ENCODE data around the genes ATP5MJ and C14orf180.

DNA sequence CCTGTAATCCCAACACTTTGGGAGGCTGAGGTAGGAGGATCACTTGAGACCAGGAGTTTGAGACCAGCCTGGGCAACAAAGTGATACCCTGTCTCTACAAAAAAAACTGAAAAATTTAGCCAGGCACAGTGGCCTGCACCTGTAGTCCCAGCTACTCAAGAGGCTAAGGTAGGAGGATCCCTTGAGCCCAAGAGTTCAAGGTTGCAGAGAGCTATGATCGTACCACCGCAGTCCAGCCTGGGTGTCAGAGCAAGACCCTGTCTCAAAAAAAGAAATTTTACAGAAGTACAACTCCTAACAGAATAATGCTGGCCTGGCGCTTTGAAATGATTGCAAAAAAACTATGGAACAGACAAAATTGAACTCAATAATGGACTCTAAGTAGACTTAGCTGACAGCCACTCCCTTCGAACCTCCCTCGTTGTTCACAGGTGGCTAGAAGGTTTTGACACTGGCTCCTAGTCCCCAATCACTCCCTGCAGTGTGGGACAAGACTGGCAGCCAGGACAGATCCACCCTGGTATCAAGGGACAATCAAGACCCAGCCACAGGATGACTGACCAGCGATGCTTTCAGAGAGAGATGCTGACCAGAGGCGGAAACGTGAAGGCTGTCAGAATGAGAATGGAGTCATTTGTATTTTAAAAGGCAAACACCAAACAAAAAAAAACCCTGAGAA lies 12.8 kb downstream of the EIF5 start:
- RRBS = no CpG with 5 or more reads among the region's 8 CpGs

DNA sequence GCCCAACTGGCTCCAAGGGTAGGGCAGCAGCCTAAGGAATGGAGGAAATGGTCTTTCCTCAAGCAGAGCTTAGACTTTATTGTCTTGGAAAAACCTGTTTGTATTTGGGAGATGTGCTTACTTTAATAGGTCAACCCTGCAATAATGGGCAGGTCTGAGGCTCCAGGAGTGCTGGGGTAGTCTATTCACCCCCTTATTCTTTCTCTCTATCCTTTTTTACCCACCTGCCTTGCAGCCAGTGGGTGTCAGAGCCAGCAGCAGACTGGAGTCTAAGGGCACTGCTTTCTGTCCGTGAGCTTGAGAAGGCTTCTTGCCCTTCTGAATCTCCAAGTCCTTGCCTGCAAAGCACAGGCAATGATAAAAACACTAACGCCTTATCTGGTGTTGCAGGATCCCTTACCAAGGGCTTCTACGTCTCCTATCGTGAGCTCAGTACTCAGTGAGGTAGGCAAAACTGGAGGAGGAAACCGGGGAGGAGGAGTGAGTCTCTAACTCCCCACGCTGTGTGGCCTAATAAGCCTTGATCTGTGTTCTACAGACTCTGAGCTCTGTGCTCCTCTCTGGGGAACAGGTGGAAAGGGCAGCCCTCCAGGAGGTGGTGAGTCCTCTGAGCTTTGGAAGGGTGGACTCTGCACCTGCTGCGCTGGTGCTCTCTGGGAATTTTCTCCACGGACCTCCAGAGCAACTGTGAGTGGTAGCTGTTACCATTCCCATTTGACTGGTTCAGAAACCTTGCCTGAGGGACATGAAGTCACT lies 7.2 kb upstream of the MARK3 start:
- RRBS = no CpG with 5 or more reads among the region's 8 CpGs

- RRBS = 2% methylated on average over 31 of the region's 89 CpGs
Observed at GRCh38 chr14:103385563-103386622, 678 bp downstream of the MARK3 start.

- RRBS = no CpG with 5 or more reads among the region's 8 CpGs
Observed at GRCh38 chr14:103527155-103527770, 1.7 kb upstream of the TRMT61A start.

- RRBS = no CpG with 5 or more reads among the region's 17 CpGs
Observed at GRCh38 chr14:103594072-103594764, 31.5 kb downstream of the COA8 start.

DNA sequence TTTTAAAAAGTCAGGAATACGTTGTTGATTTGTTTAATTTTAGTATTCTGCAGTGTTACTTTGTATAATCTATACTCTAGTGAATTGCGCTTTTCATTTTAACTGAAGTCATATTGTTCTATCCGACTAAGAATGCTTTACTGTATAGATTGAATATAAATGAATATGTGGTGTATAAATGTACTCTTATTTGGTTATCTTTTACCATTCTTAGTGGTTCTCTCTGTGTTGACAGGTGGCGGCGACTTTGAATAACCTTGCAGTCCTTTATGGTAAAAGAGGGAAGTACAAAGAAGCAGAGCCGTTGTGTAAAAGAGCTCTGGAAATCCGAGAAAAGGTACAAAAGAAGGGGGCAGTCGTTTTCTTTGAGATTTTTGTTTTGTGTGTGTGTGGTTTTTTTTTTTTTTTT lies 40.9 kb downstream of the KLC1 start:
- RRBS = no CpG with 5 or more reads among the region's 8 CpGs

GRCh38 chr14:103695901-103697141 lies 18.9 kb downstream of the XRCC3 start:
- RRBS = no CpG with 5 or more reads among the region's 36 CpGs

DNA sequence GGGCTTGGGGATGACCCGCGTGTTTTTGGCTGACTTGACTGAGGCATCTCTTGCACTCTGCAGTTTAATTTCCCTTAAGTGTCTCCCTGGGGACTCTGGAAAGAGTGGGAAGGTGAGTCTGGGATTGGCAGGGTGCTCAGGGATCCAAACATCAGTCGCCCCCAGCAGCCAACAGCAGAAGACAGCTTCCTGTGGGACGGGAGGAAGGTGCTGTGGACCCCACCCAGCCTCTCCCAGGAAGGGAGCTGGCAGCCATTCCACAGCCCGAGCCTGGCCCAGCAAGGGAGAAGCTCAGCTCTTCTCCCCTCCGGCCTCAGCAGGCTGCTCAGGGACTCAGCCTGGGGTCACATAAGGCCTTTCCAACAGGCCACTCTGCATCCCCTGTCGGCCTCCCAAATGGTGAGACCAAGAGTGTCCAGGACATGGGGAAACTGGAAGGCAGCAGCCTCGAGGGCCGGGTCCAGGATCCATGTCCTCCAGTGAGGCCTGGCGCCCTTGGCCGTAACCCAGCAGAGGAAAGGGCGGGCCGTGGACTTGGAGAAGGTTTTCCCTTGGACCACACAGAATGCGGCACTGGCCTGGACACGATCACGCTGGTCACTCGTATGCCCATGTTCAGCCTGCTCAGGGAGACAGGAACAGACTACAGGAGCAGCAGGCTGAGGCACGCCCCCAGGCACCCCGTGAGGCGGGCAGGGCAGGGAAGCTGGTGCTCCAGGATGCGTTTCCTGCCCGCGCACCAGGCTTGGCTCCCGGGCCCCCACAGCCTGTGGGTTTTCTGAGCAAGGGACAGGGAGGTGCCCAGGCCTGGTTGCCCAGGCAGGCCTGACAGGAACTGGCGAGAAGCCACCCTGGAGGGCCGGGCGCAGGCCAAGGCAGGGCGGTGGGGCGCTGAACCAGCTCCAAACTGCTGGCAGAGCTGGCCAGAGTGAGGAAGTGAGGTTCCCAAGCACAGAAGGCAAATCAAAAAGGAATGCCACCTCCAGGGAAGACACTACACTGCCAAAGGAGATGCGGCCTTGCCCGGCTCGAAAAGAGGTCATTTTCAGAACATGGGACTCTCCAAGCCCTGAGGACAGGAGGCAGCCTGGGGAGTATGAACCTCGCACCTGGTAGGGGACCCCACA lies 3.4 kb downstream of the XRCC3 start:
- RRBS = 42% methylated on average over 1 of the region's 33 CpGs

GRCh38 chr14:103735500-103735815 lies 19.8 kb downstream of the ZFYVE21 start:
- RRBS = no CpG with 5 or more reads among the region's 7 CpGs

- RRBS = no CpG with 5 or more reads among the region's 3 CpGs
Observed at GRCh38 chr14:103862648-103862900, 15.2 kb upstream of the PPP1R13B start.

GRCh38 chr14:103889613-103890273 lies 31.6 kb downstream of the ATP5MJ start:
- RRBS = 28% methylated on average over 5 of the region's 26 CpGs

DNA sequence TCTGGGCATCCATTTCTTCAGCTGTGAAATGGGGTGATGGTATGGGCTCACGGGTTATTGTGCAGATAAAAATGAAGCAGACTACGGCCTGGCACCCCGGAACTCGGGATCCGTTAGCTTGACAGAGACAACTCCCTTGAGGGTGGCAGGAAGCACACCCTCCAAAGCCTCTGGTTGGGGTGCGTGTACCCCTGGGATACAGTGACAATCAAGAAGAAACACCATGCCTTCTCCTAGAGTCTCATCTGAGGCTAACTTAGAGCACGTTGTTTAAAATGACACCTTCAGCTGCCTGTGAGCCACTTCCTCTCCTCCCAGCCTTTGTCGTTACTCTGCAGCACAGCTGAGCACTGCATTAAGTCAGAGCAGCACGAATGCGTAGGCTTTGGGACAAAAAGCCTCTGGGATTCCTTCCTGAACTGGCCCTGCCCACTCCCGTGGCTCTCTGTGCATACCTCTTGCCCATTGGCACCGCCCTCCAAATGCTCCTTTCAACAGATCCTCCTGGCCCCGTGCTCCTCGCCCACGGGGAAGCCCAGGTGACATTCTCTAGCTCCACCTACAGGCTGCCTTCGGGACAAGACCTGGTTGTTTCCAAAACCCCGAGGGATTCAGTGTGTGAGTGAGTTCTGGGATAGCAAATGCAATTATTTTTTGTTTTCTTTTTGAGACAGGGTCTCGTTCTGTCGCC lies 11.2 kb downstream of the ATP5MJ start:
- RRBS = no CpG with 5 or more reads among the region's 19 CpGs

- RRBS = 2% methylated on average over 9 of the region's 62 CpGs
Observed at GRCh38 chr14:103920772-103921907, at the start of gene ATP5MJ. ATP5MJ (minus strand) TSS chr14:103921529.

DNA sequence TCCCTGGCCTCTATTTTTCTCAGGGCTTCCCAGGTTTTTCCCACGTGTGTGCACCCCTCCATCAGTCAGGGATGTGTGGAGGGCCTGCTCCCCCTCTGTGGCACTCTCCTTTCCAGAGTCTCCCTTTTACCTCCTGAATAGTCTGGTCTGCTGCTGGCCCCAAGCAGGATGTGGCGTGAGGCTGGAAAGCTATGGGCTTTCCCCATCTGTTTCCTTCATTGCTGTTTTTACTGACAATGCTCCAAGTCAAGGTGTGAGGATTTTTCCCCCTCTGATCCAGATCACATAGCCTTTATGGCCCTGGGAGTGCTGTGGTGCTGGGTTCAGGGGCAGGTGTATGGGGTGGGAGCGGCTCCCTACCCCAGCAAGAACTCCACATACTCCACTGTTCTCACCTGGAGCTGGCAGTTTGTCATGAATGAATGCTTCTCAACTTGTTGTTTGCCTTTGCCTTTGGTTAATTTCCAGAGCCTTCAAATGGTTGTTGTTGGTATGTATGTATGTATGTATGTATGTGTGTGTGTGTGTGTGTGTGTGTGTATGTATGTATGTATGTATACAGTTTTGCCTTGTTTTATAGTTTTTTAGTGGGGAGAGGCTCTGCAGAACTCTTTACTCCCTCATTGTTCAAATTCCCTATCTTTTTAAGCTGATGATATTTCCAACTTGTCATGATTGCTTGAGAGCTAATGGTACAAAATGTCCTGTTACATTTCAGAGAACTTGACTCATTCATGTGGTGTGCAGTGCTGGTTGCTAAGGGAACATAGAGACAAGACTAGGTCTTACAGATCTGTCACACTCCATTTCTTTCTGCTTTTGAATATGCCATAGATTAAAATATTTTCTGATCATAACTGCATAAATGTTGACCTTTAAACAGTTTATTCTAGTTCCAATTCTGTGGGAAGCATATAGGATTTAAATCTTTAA lies 36.6 kb upstream of the ASPG start:
- RRBS = no CpG with 5 or more reads among the region's 3 CpGs

- RRBS = no CpG with 5 or more reads among the region's 13 CpGs
Observed at GRCh38 chr14:104149612-104150189, 11.3 kb downstream of the KIF26A start.

- RRBS = no CpG with 5 or more reads among the region's 21 CpGs
Observed at GRCh38 chr14:104291358-104292089, 153.1 kb downstream of the KIF26A start.

GRCh38 chr14:104563078-104563932 lies 16.3 kb upstream of the C14orf180 start:
- RRBS = 8% methylated on average over 6 of the region's 20 CpGs

DNA sequence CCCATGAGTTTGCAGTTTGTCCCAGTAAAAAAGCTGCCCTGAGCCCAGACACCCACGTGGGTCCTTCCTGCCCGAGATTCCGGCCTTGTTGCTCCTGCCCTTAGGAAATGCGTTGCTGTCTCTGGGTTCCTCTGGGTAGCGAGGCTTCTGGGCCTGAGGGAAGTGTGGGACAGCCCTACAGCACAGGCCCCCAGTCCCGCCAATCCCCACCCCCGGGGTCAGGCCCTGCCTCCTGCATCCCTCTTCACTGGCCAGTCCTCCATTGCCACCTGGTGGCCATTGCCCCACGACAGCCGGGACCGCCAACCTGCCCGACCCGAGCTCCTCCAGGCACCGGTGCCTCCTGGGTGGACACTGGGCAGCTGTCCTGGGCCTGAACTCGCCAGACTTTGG lies 15.6 kb upstream of the C14orf180 start:
- RRBS = 5% methylated on average over 10 of the region's 14 CpGs

GRCh38 chr14:104579269-104579955 lies at the start of gene C14orf180:
C14orf180 (plus strand) TSS chr14:104579764.
- RRBS = 42% methylated on average over 1 of the region's 23 CpGs

GRCh38 chr14:104582692-104583301 lies 3.2 kb downstream of the C14orf180 start:
- RRBS = no CpG with 5 or more reads among the region's 19 CpGs